ENCODE data around the genes SMYD3, CNST, OR2W3, OR2T8, OR2L2 and OR2T33.

DNA sequence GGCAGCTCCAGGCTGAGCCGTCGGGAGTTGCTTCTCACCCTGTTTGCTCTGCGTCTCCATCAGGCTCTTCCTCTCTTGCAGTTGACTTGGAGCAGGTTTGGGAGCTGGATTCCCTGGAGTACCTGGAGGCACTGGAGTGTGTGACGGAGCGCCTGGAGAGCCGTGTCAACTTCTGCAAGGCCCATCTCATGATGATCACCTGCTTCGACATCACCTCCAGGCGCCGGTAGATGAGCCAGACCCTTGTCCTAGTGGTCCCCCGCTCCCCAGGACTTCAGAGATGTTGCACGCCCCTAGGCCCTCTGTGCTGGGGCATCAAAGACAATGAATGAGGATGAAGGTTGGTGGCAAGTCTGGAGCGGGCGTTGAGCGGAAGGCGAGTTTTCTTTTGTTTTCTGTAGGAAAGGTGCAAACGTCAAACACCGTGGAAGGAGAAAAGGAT, 547.6 kb downstream of the KIF26B start:
- PRO-cap, 3 experiments = no peak in any of the 3 experiments
- RAMPAGE, long total RNA = no peak

- PRO-cap, 3 experiments = peak in 3 of 3 experiments; most common plus-strand start chr1:246507361 (in 2); most common minus-strand start chr1:246507247 (in 2)
- RAMPAGE, long total RNA = no peak
These were observed at the start of gene SMYD3 for GRCh38 chr1:246506304-246507497. TSS of gene SMYD3 (minus strand) at chr1:246507279.

GRCh38 chr1:246537735-246538292, 28.2 kb downstream of the TFB2M start:
- PRO-cap, 3 experiments = no peak in any of the 3 experiments
- RAMPAGE, long total RNA = no peak

GRCh38 chr1:246566092-246567161, at the start of gene CNST:
TSS of gene CNST (plus strand) at chr1:246566456.
- PRO-cap, 3 experiments = peak in 3 of 3 experiments; most common plus-strand start chr1:246566504 (in 3); most common minus-strand start chr1:246566169 (in 1)
- RAMPAGE, long total RNA = no peak

DNA sequence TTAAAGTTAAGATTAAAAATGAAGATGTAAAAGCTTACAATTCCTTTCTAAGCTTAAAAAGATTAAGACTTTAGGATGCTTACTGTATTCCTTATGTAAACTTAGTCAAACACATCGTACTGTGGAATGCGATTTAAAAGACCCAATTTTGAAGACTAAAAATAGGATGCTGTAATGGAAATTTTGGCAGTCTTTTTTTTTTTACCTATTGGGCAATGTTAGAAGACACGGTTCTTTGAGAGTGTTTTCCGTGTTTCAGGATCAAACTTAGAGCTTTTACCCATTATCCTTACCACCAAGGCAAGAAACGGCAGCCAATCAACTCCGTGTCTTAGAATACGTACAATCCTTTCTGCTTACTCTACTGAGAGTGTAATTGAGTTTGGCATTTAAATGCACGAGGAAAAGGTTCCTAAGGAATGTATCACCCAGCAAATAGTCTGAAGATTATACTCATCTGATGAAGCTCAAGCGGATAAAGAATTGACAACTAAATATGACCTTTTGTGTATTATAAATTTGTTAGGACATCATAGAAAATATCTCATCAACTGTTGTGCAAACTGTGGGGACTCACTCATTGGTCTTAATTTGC, 1.0 kb downstream of the CNST start:
- PRO-cap, 3 experiments = no peak in any of the 3 experiments
- RAMPAGE, long total RNA = no peak

- PRO-cap, 3 experiments = no peak in any of the 3 experiments
- RAMPAGE, long total RNA = no peak
These were observed 31.0 kb downstream of the CNST start for GRCh38 chr1:246597206-246597764.

DNA sequence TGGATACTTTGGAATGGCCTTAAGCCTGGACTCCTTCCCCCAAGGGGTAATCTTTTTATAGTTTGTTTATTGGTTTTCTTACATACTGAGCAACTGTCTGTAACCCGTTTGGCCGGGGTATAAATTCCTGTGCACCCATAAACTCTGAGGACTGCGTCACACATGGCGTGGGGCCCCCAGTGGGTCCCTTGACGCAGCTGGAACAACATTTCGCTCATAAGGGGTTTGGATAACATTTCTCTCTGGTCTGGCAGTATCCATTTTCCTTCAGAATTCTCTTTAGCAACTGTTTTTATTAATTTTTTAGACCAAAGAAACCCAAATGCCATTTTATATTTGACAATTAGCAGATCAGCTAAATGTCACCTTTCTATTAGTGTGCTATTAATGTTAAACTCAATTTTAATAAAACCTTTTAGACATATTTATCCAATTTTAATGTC, 26.6 kb downstream of the SCCPDH start:
- PRO-cap, 3 experiments = no peak in any of the 3 experiments
- RAMPAGE, long total RNA = no peak

DNA sequence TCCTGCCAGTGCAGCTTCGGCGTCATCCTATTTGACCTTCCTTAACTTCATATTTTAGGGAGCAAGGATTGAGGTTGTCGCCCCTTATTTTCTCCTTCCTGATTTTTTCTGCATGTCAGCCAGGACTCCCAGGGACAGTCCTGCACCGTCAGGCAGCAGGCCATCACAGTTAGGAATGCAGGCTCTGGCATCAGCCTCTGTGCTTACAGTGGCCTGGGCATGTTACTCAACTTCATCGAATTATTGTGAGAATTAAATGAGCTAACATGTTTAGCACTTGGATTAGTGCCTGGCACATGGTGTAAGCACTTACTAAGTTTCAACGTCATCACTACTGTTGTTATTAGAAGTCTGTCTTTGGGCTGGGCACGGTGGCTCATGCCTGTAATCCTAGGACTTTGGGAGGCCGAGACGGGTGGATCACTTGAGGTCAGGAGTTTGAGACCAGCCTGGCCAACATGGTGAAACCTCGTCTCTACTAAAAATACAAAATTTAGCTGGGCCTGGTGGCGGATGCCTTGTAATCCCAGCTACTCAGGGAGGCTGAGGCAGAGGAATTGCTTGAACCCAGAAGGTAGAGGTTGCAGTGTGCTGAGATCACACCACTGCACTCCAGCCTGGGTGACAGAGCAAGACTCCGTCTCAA, 45.1 kb downstream of the SCCPDH start:
- PRO-cap, 3 experiments = no peak in any of the 3 experiments
- RAMPAGE, long total RNA = no peak

DNA sequence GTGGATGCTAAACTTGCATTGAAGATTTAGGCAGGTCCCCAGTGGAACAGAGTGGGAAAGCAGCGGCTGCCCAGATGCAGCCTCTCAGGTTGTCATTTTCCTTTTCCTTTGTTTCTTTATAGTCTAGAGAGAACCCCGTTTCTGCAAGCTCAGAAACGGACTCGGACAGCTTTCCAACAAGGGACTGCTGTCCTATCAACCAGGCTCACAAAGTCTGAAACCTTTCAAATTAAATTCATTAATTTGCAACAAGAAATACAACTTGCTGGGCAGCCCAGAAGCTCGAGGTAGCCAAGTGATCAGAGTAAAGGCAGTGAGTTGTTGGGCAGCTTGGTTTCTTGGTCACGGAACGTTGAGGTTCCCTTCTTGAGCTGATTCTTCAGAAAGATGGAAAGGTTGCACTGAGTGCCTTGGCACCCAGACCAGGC, 55.0 kb downstream of the SCCPDH start:
- PRO-cap, 3 experiments = no peak in any of the 3 experiments
- RAMPAGE, long total RNA = no peak

DNA sequence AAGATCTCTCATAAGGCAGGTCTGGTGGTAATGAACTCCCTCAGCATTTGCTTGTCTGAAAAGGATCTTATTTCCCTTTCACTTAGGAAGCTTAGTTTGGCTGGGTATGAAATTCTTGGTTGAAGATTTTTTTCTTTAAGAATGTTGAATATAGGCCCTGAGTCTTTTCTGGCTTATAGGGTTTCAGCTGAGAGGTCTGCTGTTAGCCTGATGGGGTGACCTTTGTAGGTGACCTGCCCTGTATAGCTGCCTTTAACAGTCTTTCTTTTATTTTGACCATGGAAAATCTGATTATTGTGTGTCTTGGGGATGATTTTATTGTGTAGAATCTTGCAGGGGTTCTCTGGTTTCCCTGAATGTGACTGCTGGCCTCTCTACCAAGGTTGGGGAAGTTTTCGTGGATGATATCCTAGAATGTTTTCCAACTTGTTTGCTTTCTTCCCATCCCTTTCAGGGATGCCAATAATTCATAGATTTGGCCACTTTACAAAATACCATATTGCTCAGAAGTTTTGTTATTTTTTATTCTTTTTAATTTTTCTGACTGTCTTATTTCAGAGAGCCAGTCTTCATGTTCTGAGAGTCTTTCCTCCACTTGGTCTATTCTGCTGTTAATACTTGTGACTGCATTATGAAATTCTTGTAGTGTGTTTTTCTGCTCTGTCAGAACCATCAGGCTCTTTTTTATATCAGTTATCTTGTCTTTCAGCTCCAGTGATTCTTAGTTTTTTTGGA, 32.0 kb downstream of the ZNF124 start:
- PRO-cap, 3 experiments = no peak in any of the 3 experiments
- RAMPAGE, long total RNA = no peak

DNA sequence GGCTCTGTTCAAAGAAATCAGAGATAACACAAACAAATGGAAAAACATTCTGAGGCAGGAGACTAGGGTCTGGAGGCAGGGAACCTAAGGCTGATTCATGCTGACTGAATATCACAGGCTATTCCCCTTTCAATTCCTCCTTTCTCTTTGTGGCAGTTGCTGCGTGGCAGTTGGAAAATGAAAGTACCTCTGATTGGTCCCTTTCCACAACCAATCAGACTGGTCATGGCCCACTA, 56.2 kb upstream of the ZNF124 start:
- PRO-cap, 3 experiments = no peak in any of the 3 experiments
- RAMPAGE, long total RNA = no peak

DNA sequence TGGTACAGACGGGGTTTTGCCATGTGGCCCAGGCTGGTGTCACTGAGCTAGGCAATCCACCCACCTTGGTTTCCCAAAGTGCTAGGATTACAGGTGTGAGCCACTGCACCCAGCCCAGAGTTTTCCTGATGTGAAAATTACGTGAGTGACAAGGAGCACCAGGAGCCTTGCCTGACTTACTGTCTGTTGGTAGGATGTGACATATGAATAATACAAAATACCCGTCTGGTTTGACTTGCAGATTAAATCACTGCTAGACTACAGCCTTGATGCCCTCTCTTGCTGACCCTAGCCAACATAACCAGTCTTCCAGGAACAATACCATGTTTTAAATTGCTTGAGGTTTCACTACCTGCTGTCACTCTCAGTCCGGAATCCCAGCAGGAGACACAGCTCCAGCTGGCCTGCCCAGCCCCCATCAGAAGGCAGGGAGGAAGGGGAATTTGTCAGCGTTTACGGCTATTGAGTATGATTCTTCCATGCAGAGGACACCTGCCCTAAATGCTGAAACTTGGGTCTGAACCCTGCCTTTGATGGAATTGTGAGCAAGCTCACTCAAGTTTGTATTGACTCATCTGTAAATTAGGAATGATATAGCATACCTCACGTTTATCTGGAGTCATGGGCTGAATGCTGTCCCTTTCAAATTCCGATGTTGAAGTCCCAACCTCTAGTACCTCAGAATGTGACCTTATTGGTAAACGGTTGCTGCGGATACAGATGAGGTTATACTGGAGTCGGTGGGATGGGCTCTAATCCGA, 33.0 kb downstream of the ZNF496 start:
- PRO-cap, 3 experiments = no peak in any of the 3 experiments
- RAMPAGE, long total RNA = no peak

- PRO-cap, 3 experiments = no peak in any of the 3 experiments
- RAMPAGE, long total RNA = no peak
These were observed 21.5 kb downstream of the ZNF496 start for GRCh38 chr1:247309975-247310830.

- PRO-cap, 3 experiments = no peak in any of the 3 experiments
- RAMPAGE, long total RNA = no peak
These were observed 8.4 kb downstream of the ZNF496 start for GRCh38 chr1:247323225-247323721.

GRCh38 chr1:247530588-247531225, 5.5 kb downstream of the OR2C3 start:
- PRO-cap, 3 experiments = no peak in any of the 3 experiments
- RAMPAGE, long total RNA = no peak

DNA sequence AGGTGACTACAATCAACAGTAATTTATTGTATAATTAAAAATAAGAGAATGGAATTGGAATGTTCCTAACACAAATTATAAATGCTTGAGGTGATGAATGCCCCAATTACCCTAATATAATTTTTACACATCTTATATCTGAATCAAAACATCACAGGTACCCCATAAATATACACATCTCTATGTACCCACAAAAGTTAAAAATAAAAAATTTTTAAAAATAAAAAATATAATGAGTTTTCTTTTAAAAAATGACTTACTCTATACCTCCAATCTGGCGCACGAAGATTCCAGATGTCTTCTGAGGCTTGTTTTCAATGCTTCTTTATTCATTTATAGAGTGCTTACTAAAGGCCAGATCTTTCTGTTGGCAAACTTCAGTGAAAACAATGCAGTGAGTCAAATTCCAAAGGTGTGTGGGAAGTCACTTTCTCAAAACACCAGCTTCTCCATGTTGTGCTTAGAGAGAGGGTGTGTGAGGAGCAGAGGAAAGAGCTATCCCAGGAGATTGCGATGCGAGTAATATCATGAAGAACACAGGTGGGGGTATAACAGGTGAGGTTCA, 5.0 kb downstream of the OR14A16 start:
- PRO-cap, 3 experiments = no peak in any of the 3 experiments
- RAMPAGE, long total RNA = no peak

DNA sequence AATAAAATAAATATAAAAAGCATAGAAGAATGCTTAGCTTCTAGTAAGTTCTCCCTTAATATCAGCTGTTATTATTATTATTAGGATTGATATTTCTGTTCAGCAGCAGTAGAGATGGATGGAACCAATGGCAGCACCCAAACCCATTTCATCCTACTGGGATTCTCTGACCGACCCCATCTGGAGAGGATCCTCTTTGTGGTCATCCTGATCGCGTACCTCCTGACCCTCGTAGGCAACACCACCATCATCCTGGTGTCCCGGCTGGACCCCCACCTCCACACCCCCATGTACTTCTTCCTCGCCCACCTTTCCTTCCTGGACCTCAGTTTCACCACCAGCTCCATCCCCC, at the start of gene OR2W3:
TSS of gene OR2W3 (plus strand) at position 115 of the 352 bp plus-strand sequence.
- PRO-cap, 3 experiments = no peak in any of the 3 experiments
- RAMPAGE, long total RNA = no peak

DNA sequence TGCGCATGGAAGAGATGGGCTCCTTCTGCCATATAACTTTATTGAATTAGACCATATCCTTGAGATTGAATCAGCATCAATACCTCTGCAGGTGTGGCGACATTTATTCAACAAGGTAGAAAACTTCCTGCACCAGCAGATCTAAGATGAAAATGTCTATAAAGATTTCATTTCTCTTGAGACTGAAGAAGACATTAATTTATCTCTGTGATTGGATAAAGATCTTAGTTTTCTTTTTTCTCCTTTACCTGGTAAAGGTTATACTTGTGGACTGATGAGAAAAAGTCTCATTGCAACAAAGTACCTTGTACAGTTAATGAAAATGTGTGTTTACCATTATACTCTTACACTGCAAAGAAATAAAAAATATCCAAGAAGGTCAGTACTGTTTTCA, at the start of gene OR2T8:
TSS of gene OR2T8 (plus strand) at position 289 of the 394 bp plus-strand sequence.
- PRO-cap, 3 experiments = no peak in any of the 3 experiments
- RAMPAGE, long total RNA = no peak

DNA sequence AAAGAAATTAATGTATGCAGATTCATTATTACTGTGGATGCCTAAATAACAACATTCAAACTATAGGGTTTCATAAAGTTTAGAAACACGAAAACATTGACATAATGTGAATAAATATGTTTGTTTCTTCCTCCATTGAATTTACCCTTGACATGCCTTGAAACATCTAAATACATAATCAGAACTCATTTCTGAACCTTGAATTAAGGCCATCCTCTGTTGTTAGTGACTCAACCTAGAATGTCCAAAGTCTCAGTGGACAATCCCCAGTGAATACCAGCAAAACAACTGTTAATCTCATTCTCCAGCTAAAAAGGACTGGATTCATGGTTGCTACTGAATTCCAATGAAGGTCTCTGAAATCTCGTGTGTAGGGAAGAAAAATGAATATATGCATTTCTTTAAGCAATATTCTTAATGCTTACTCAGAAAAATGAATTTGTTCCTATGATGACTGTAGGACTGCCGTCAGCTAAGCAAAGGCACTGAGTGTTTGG, at the start of gene OR2L2:
TSS of gene OR2L2 (plus strand) at position 351 of the 497 bp plus-strand sequence.
- PRO-cap, 3 experiments = no peak in any of the 3 experiments
- RAMPAGE, long total RNA = no peak

DNA sequence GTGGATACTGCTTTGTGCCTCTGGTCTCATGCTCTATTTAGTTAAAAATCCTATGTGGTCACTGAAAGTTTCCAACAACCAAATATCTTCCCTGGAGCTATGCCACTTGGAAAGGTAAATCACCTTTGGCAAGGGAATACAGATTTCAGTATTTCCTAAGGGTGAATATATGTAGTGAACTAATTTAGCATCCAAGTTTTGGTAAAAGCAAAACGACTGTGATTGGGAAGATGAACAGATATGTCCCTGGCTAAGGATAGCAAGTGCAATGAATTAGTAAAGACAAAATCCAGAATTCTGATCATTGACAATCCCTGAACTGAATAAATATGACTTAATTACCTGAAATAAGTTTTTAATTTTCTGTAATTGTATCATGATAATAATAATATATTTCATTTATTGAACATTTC, at the start of gene OR2T33:
TSS of gene OR2T33 (minus strand) at position 119 of the 413 bp plus-strand sequence.
- PRO-cap, 3 experiments = no peak in any of the 3 experiments
- RAMPAGE, long total RNA = no peak